Daoy (cell line): ENCODE measurements around a stretch of chr7.

- RAMPAGE, long total RNA, result no peak
Measured at GRCh38 chr7:27119180-27119944, 11.2 kb downstream of the HOXA4 start.

DNA sequence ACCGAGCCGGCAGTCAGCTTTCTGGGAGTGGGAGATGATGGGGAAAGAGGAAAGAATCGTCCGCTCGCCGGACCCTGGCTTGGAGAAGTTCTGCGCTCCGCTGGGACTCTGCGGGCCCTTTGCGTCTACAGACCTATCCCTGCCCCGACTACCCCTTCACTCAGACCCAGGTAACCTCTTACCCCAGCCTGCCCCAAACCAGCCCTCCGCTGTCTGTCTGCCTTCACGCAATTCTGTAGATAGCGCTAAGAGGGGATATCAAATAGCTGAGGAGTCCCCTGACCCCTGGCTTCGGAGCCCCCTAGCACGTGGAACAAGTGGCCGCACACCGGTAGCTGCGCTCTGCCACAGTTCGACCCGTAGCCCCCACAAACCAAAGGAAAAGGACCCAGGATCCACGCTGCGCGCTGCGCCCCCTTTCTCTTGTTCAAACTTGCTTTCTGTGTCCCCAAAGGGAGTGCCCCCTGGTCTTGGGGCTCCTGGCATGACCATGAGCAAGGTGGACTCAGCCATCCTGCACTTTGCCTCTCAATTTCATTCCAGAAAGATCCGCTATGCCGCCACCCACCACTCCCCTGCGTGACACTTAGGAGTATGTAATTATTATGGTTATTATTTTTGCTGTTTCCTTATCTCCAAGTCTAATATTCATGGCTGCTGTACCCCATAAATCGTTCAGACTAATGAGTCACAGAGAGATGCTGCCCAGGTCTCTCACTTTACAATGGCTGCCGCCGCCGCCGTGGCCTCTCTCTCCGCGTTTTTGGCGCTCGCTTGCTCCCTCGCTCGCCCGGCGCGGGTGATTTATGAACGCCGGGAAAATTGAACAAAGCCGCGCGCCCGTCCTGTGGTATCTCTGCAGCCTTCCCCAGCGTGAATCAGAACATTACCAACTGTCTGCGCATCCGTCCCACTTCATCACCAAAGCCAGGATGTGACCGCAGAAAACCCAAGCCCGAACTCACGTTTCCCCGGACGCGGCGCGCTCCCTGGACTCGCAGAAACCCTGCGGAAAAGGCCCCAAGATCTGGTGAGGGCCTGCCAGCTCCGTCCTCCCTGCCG is 6.8 kb downstream of the HOXA4 start:
- RAMPAGE, long total RNA, result no peak

DNA sequence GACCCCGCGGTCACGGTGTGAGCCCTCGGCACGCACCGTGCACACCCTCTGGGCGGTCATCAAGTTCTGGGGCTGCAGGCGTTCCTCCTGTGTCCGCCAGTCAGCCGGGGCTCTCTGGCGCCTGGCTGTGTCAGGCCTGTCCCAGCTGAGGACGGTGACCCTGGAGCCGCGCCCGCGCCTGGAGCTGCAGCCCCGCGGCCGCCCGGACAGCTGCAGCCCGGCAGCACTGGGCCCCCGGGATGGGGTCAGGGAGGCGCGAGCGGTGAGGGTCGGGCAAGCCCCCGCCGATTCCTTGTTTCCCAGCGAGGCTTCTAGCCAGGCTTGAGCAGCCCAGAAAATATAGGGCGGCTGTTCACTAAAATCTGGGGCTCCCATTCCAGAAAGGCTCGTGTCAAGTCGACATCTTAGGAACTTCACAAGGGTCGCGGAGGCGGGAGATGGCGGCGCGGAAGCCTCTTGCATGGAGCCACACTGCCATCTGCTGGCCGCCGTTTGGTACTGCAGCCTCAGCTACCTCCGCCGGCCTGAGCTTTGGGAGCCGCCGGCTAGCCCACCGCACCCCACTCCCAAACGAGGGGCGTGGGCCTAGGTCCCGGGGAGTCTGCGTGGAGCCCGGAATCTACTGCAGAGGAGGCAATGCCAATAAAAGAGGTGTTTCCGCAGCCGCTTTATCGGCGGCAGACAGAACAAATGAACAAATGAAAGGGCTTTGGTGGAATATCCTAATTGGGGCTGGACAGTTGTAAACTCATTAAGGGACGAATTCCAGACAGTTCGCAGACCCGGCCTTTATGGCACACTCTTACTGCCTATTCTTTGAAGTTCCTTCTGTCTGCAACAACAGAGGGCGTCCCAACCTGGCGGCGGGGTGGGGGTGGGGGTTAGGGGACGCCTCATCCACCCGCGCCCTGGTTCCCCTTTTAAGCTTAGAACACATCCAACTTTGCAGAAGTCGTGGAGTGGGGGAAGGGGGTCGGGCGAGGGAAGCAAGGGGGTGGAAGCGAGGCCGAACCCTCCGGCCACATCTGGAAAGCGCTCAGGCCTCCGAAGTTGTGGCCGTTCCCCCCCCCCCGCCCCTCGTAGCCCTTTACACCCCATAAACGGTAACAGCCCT is 4.3 kb downstream of the HOXA9 start:
- RAMPAGE, long total RNA, result no peak

GRCh38 chr7:27197353-27198209 is 2.3 kb downstream of the HOXA13 start:
- RAMPAGE, long total RNA, result no peak

- RAMPAGE, long total RNA, result no peak
Measured at GRCh38 chr7:27202255-27202755, 2.4 kb upstream of the HOXA13 start.

DNA sequence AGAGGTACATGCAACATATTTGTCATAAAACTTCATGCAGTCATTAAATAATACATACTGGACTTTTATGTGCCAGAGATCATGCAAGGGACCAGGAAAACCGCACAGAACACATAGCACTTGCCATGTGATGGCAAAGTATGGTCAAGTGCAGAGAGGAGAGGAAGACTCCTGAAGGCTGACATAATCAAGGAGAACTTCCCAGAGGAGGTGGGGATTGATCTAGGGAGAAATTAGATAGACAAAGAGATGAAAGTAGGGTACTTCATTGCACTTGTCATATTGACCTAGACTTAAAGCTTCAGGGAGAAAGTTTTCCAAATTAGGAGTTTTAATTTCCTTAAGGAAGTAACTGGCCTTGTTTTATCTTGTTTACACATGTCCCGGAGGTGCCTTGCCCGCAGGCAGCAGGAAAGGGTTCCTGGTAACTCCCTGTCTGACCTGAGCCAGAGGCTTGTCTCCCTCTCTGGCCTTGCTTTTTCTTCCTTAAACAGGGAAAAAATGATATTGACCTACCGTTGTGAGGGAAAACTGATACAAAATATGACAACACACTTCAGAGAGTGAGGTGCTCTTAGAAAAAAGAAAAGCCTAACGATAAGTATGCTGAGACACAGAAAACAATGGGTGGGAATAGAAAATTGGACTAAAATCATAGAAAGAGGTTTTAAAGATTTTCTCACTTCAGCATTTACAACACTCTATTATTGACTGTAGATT is 181.6 kb downstream of the EVX1 start:
- RAMPAGE, long total RNA, result no peak

DNA sequence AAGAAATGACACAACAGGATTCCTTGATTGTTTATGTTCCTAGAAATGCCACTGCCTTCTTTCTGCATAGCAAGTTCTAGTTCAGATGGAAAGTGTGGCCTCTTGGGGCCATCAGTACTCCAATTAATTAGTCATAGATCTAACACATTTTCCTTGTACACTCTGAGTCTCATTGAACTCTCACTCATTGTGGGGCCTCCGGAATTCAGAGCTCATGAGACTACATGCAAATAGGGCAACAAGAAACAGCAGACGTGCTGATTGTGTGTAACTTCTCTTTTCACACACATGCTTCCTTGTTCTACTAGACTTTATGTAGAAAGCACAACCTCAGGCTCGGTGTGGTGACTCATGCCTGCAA is 35.3 kb upstream of the HIBADH start:
- RAMPAGE, long total RNA, result no peak

- RAMPAGE, long total RNA, result no peak
Measured at GRCh38 chr7:27835250-27835823, 95.4 kb downstream of the TAX1BP1 start.

DNA sequence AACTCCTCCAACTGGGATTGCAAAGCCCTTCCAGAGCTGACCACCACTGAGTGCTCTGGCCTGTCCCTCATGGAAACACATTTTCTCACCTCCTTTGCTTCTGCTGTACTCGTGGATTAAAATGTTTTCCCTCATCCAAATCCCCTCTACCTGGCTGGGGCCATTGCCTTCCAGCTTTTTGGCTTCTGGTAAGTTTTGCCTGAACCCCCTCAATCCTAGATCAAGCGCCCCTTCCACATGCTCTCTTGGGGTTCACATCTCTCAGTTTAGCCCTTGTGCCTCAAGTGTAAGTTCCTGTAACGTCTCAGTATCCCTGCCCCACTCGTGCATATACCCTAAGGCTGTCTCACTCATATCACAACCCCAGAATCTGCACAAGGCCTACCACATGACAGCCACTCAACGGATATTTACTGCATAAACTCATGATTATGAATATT is 97.6 kb downstream of the JAZF1 start:
- RAMPAGE, long total RNA, result no peak

DNA sequence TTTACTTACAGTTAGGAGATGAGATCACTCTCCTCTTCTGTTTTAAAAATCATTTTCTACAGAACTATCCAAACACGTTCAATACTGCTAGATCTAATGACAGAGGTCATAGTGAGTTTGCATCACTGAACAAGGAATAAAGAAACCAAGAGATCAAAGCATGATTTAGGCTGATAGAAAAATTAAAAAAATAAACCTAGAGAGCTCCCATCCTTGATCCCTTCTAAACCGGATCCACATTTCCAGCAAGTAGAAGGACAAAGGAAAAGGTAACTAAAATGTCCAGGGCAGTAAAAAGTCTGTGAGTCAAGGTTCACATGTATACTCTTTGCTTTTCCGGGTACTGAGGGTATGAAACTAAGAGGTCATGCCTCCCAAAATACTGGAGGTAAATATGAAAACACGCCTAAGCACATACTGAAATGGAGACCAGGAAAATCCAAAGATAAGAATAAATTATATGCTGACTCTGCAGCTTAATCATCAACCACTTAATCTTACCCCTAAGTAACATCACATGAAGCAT is 35.6 kb downstream of the JAZF1 start:
- RAMPAGE, long total RNA, result no peak

GRCh38 chr7:28570285-28571039 is 158.1 kb downstream of the CREB5 start:
- RAMPAGE, long total RNA, result no peak

DNA sequence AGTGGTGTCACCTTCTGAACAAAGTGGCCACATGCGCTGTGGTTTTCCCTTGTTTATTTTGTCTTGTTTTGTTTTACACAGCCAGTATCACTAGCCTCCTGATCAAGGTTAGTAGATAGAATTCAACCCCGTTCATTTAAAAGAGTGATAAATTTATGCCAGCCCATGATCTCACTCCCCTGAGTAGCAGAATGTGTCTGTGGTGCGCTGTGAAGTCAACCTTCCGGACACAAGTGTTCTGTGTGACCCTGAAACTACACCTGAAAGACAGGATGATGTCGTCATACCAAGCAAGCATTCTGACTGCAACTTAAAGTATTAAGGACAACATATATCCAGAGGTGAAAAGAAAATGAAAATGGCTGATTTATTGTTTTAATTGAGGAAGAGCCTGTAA is 209.2 kb downstream of the CREB5 start:
- RAMPAGE, long total RNA, result no peak

DNA sequence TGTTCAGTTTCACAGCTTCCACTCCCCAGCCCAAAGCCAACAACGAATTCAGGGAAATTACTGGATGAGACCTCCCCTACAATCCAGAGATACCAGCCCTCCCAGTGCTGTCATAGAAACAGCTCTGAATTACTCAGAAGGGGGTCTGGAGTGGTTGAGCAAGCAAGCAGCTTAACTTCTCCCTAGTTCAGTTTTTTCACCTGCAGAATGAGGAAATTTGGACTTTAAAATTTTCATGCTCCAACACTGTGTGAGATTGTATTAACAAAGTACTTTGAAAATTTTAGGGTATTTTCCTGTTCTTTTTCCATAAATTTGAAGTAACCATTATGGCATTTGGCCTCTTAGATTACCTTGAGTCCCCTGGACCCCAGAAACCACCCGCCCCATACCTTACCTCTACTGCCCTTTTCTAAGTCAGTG is 260.3 kb downstream of the CREB5 start:
- RAMPAGE, long total RNA, result no peak

DNA sequence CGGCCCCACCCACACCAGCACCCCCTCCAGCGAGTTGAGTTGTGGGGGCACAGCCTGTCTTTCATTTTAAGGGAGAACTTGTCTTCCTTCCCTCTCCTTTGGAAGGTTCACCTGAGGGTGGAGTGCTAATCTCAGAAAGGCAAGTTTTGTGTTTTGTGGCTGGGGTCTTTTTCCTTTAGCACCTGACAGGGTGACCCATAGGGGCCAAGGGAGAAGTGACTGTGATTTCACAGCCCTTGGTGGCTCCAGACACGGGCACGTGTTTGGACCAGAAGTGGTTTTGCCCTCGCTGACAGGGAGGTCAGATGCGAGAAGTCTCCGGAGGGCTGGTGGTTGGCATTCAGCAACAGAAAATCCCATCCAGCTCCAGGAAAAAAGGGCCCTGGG is 272.8 kb downstream of the CREB5 start:
- RAMPAGE, long total RNA, result no peak

DNA sequence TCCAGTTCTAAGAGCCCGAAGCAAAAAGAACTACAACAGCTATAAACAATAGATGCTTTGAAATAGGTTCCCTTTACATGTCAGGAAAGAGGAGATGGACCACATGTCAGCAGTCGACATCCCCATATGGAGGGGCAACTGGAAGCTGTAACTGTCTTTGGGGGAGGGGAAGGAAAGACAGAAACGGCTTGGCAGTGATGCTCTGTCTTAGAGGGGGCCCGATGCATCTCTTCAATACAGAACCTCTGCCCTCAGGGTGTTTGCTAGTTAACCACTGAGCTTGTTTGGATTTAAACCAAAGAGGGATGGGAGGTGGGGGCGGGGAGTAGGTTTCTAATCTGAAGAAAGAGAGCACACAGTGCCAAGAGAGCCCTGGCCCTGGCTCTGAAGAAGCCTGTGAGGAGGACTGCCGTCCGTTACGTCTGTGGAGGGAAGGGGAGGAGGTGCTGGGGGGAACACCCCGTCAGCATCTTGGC is 55.2 kb downstream of the CPVL start:
- RAMPAGE, long total RNA, result no peak

- RAMPAGE, long total RNA, result no peak
Measured at GRCh38 chr7:29190321-29190835, 4.2 kb upstream of the CHN2 start.

- RAMPAGE, long total RNA, result no peak
Measured at GRCh38 chr7:29206144-29206598, 11.6 kb downstream of the CHN2 start.

- RAMPAGE, long total RNA, result no peak
Measured at GRCh38 chr7:29270855-29271712, 76.5 kb downstream of the CHN2 start.

DNA sequence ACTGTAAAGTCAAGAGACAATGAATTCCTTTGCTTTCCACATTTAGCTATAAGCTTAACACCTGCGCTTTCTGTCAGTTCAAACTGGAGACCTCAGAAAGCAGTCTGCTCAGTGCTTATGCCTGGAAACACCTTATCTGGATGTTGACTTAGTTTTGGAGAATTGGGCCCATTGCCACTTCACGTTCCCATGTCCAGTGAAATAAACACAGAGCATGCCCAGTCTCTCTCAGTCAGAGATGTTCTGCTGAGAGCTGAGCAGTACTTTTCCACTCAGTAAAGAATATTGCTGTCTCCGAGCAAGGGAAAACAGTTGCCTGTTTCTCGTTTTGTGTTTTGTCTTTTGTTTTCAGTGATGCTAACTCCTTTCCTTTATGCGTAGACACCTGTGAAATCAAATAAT is 83.2 kb upstream of the PRR15 start:
- RAMPAGE, long total RNA, result no peak

DNA sequence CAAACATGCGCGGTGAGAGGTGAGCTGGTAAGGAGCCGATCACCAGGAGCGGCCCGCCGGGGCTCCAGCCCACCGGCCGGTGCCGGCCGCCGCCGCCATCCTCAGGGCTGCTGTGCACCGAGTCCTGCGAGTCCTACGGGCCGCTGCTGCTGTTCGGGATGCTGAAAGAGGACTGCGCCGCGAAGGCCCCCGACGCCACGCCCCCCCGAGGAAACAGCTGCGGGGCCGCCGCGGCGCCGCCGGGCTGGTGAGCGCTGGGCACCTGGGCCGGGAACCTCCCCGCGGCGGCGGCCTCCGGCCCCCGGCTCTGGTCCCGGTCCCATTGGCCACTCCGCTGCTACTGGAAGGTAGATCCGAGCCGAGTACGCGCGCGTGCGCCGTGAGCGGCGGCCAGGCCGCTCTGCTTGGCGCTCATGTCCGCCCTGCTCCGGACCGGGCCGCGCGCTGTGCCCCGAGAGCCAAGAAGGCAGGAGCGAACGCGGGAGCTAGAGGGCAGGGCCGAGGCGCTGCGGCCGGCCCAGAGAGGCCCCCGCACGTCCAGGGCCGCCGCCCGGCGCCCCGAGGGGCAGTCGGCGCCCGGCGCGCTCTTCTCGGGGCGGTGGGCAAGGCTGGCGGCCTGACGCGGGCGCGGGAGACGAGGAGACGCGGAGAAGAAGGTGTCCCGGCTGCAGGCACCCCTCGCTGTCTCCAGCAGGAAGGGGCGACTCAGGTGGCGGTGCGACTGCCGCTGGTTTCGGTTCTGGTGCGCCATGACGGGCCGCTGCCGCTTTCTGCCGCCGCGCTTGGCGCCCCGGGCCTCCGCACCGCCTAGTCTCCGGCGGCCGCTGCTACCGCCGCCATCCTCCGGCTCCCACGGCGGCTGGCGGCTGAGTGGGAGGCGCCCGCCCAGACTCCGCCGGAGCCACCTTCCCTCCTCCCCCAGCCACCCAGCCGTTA is 121.3 kb upstream of the WIPF3 start:
- RAMPAGE, long total RNA, result no peak